Bronchus fibroblast of lung (primary cell): Measurements from ENCODE around the genes CTTNBP2NL and SLC16A1.

DNA sequence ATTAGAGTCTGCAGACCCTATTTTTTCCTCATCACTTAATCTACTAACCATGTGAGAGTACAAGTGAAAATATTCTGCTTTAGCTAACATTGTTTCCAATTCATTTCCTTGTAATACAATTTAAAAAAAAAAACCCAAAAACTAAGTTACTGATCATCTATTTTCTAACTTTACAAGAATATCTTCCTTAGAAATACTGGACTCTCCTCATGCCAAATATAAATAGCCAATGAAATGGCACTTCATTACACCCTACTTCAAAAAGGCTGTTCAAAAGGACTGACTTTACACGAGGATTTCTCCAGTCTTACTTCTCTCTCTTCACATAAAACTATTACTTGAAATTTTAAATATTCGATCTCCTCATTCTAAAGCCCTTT lies 938 bp downstream of the LRIF1 start:
- RAMPAGE, long total RNA: no peak

DNA sequence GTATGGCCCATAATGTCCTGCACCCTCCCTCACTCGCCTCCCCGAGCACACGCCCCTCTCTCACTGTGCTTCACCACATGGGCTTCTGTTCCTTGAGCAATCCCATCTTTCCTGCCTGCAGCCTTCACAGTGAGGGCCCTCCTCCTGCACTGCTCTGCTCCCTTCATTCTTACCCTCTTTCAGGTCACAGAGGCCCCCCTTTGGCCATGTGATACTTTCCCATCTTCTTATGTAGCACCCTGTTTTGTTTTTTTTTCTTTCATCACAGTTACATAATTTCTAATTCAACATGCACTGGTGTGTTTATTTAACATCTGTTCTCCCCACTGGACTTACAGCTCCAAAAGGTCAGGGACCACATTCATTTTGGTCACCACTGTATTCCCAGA lies 5.6 kb downstream of the DENND2D start:
- RAMPAGE, long total RNA: no peak

DNA sequence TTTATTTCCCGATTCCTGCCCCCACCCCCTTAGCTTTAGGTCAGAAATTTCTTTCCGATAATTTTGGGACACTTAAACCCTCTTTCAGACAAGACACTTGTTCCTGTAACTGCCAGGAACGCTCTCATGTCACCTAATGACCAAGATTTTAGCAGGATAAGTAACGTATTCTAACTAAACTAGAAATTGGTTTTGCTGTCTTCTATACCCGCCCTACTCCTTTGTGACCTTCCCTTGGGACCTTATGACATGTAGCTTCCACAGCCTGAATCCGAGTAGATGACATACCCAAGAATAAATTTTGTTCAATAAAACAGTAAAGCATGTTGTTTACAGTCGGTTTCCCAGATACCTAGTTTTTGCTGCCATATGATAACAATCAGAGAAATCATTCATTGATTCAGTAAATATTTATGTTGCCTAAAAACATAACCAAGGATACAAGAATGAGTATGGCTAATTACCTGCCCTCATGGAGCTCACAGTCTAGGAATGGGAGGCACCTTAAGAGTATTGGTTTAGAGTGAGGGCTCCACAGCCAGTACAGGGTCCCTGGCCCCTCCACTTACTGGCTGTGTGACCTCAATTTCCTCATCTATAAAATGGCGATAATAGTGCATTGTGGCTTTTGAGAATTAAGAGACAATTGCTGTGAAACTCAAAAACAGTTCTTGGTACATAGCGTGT lies 799 bp downstream of the ATP5PB start:
- RAMPAGE, long total RNA: no peak

GRCh38 chr1:111491108-111491501 lies 12.3 kb downstream of the ADORA3 start:
- RAMPAGE, long total RNA: no peak

- RAMPAGE, long total RNA: no peak
Observed at GRCh38 chr1:111516082-111516809, 12.8 kb upstream of the ADORA3 start.

- RAMPAGE, long total RNA: no peak
Observed at GRCh38 chr1:111598301-111599025, 21.1 kb upstream of the RAP1A start.

DNA sequence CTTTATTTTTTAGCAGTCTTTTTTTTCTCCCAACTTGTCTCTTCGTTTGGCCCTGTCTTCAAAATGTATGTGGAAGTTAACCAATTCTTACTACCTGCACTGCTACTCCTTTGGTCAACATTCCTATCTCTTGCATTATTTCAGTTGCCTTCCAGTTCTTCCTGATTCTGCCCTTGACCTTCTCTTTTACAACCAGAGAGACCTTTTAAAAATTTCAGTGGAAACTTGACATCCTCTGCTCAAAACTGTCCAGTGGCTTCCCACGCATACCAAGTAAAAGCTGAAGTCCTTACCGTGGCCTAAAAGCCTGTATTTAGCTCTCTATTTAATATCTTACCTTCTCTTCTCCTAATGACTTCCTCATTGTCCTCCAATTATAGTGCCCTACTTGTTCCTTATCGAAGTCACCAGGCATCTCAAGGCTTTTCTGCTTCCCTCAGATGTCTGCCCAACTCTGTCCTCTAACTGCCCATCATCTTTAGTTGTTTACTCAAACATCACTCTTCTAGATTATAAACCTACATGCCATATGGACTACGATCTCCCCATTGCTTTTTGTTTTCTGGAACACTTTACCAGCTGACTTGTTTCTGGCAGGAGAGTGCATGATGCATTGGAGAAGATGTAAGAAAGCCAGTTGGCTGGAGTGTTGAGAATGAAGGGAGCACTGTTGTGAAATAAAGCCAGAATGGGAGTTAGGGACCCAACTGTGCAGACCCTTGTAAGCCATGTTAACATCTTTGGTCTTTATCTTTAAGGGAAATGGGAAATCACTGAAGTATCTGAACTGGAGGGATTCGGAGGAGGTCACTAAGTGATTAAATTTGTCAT lies 41.1 kb downstream of the RAP1A start:
- RAMPAGE, long total RNA: no peak

DNA sequence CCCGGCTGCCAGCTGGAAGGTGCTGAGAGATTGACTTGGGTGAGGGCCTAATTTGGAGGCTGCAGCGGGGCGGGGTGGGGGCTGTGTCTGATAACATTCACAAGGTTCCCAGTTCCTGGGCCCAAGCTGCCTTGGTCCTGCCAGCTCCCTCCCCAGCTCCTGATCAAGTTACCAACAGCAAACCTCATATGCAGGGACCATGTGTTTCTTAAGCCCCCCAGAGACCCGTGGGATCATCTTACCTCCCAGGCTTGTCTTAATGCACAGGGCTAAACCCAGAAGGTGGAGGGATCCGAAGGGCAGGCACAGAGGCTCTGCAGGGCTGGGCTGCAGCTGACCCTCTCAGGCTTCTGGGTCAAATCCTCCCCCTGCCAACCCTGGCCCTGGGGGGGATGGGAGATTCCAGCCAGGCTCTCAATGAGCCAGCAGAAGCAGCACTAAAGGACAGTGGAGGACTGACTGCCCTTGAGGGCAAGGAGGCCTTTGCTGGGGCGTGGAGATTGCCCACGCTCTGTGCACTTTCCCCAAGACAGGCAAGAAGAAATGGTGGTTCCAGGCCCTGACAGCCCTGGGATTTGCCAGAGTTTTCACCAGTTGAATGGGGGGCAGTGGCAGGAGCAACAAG lies 9.6 kb downstream of the INKA2 start:
- RAMPAGE, long total RNA: no peak

DNA sequence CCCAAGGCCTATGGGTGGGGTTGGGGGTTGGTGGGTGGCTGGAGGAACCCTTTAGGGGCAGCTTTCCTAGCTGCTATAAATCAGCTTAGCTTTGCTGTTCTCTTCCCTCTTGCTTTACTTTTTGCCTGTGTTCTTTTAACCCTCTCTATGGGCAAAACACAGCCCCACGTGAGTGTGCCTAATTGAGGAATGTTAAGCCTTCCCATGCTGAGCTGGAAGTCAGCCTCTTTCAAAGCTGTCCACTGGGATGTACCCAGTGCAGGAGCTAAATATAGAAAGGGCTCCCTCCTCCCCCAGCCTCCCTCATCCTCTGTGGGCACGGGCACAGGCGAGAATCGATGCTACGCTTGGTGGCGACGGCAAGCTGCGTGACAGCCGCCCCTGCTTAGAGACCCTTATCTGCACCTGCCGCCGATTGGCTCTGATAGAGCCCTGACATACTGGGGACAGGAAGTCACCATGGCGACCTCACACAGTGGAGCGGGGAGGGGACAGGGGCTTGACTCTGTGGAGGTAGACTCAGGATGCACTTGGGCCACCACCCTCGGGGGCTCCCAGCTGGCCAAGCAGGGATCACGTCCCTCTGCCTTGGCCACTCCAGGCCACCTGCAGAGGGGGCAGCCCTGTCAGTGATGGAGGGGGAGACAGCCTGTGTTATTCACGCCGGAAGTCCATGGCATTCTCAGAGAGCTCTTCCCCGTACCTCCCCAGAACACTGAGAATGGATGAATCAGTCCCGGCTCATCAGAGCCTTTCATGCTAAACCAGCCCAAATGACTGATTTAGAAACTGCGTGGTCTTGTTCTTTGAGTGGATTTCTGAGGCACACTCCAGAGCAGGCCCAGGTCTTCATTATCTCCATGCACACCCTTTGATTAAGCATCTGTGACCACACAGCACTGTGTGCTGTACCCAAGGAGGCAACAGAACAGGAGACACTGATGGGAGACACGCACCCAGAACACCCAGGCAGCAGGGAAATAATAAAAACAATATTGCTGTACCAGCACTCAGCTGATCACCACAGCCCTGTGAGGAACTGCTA lies 84.8 kb downstream of the KCND3 start:
- RAMPAGE, long total RNA: no peak

DNA sequence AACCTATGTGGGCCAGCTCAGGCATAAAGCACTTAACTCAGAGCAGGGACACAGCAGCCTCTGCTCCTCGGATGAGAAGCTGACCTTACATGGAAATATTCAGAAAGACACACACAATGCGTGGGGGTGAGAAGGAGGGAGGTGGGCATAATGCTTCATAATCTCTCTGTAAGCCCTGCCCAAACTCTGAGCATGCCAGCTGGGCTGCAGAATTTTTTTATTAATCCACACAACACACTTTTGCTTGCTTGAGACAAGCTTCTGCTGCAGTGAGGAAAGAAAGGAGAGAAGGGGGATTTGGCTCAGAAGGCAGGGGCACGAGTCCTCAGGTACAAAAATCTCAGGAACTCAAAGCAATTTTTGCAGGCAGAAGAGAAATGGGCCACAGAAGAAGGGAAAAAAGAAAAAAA lies 21.5 kb downstream of the KCND3 start:
- RAMPAGE, long total RNA: no peak

DNA sequence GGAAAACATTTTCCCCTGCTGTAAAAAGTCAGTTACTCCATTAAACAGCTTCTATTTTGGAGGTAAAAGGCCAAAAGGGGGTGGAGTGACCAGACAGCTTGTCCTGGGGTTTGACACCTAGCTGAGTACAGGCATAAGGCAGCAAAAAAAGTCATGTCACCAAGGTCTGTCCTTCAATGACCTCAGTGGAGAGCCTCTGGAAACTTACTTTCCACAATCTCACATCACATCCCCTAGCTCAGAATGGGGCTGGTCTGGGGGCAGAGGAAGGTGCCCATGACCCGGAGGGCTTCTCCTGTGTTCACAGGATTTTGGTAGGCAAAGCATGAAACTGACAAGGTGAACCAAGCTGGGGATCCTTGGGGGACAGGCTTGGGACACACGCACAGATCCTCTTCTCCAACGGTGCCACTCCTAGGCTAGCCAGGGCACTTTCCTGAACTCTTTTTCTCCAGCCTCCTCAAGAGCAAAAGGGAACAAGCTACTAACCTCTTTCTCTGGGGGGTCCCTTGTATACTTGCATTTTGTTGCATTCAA lies 1.5 kb downstream of the KCND3 start:
- RAMPAGE, long total RNA: no peak

DNA sequence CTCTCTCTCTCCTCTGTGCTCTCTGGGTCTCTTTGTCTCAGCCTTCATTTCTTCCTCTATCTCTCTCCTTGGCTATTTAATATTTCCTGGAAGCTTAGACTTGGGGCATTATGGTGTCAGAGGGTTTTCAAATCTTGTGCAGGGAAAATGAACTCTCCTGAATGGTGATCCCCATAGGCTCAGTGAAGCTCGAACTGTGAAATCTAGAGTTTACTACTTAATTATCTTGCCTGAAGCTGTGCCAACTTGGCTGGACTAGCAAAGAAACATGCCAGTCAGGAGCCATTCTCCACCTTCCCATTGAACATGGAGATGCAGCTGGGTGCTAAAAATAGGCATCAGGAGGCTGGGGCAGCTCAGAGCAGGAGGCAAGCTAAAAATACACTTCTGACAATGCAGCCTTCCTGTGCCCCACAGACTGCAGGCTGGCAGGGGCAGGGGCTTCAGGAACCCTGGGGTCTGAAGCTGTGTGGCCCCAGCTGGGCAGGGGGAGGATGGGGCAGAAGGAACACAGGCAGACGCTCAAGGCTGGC lies 155.2 kb upstream of the KCND3 start:
- RAMPAGE, long total RNA: no peak

- RAMPAGE, long total RNA: no peak
Observed at GRCh38 chr1:112388290-112388651, 7.7 kb upstream of the CTTNBP2NL start.

GRCh38 chr1:112390742-112391408 lies 5.1 kb upstream of the CTTNBP2NL start:
- RAMPAGE, long total RNA: no peak

DNA sequence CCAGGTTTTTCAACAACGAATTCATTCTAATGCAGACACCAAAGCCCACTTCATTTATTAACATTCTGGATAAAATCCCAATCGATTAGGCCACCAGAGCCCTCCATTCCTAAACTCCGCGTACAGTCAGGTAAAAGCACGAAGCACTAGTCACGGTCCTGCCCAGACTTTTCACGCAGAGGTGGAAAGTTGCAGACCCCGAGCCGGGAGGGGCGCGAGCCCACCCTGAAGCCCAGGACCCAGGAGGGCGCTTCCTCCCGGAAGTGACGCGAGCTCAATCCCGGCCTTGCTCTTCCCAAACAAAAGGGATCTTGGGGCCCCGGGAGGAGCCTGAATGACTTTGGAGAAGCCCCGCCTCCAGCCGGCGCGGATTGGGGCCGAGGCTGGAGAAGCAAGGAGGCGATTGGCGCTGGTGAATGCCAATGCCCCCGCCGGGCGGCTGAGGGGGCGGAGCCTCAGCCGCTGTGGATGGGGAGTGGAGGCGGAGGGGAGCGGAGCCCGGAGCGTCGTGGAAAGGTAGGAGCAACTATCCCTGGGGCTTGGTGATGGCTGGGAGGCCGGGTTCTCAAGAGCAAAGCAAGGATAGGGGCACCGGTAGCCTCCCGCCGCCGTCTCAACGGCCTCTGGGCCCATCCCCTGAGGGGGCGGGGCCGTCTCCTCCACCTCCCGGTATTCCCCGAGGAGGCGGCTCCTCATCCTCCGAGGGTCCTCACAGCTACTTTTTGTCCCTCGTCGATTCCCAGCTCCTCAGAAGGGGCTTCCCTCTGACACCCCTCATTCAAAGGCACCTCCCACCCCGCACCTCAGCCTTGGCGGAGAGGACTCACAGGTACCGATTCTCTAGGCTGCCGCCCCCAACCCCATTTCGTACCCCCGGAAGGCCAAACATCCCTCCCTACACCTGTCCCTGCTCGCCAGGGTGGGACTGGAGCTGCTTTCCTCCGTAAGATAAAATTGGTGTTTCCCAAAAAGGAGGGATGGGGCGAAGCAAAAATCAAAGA lies at the start of gene CTTNBP2NL:
Gene CTTNBP2NL (plus strand): TSS at position 458 of the 1,001 bp plus-strand sequence.
- RAMPAGE, long total RNA: no peak

DNA sequence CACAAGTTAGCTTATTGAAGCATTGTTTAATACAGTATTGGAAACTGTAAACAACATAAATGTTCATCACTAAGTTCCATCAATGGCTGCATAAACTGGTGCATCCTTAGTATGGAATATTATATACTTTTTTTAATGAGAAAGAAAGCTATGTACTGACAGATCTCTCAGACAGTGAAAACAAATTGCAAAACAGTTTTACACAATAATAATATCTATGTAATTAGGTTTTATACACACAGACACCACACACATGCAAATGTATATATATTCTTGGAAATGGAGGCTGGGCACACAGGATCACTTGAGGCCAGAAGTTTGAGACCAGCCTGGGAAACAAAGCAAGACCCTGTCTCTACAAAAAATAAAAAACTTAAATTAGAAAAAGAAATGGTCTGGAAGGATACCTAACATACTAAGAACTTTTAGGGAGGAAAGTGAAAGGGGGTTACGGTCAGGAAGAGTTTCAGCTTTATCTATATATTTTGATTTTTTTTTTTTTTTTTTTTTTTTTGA lies 35.6 kb downstream of the CTTNBP2NL start:
- RAMPAGE, long total RNA: no peak

DNA sequence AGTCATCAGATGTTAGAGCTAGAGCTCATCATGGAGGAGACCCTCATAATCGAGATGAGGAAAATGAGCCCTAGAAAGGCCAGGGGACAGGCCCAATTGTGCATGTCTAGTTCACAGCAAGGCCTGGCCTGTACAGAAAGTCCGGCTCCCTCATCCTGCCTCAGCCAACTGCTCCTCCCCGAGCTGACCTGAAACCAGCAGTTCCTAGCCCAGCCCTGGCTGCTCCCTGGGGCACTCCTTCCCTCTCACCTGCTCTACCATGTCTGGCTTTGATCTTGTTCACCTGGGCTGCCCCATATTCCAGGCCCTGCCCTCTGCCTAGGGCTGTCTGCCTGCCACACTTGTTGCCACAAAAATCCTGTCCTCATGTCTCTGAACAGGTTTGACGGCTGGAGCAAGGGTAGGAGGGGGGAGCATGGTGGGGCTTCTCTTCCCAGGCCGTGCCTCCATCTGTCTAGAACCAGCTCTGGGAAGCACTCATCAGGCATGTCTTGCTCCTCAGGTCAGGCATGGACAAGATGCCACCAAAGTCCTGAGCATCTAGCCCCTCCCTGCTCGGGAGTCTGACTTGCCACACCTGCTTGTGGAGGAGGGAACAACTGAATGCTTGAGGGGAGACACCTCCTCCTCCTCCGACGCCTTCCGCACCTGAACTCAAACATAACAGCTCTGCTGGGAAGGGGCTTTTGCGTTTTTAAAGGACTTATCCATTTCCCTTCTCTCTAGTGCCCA lies 44.3 kb upstream of the WNT2B start:
- RAMPAGE, long total RNA: no peak

DNA sequence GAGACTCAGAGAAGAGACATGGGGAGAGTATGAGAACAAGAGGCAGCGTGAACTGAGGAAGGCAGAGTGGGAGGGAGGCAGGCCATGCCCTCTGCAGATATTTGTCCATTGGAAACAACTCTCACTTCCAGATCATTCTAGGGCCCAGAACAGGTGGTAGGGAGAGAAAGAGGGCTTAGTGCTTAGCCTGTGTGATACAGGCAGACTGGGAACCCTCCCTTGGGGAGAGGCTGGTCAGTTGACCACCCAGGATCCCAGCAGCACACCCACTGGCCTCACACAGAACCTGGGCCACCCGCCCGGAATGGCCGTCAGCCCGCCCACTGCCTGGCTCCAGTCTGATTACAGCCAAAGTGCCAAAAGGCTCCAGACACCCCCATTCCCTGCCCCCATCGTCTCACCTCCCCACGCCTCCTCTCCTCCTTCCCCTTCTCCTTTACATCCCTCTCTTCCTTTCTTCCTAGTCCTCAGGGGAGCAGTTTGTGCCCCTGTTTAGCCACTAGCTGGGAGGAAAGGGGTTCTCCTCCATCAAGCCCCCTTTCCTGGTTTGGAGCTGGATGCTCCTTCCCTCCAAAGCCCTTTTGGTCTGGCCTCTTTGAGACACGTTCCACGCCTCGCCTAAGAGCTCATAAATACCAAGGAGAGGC lies 4.8 kb upstream of the WNT2B start:
- RAMPAGE, long total RNA: no peak

DNA sequence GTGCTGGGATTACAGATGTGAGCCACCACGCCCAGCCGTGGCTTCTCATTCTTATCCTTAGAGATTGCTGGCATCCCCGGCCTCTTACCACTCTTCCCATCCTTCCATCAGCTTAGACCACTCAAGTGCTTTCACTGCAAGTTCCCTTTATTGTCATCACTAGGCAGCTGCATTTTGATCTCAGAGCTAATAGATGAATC lies 88.6 kb downstream of the SLC16A1 start:
- RAMPAGE, long total RNA: no peak

- RAMPAGE, long total RNA: no peak
Observed at GRCh38 chr1:112956000-112956847, at the start of gene SLC16A1. TSS of gene SLC16A1 (minus strand) at chr1:112956196.